LHCN-M2 (cell line): ENCODE measurements around the genes LIN37 and POLR2I.

GRCh38 chr19:35278440-35279278, 3.7 kb upstream of the HAMP start:
- RAMPAGE, long total RNA, result no peak

GRCh38 chr19:35313573-35314138, 15.3 kb upstream of the CD22 start:
- RAMPAGE, long total RNA, result no peak

DNA sequence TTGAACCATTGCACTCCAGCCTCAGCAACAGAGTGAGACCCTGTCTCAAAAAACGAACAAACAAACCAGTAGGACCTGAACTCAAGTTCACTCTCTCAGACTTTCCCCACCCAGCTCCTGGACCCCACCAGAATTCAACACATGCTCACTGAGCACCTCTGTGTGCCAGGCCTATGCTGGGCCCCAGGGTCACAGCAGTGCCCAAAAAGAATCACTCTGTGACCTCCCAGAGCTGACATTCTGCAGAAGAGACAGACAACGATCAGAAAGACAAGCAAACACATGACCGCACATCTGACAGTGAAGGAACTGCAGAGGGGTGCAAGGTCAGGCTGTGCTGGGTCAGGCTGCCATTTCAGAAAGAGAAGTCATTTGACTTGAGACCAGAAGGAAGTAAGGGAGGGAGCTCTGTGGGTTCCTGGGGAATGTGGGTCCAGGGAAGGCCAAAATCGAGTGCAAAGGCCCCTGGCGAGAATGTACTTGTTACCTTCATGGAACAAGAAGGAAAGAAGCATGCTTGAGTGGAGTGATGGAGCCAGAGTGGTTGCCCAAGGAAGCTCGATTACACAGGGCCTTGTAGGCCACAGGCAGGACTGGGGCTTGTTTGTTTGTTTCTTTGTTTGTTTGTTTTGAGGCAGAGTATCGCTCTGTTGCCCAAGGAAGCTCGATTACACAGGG, 11.5 kb upstream of the CD22 start:
- RAMPAGE, long total RNA, result no peak

- RAMPAGE, long total RNA, result no peak
Measured at GRCh38 chr19:35337641-35338744, 9.0 kb downstream of the CD22 start.

- RAMPAGE, long total RNA, result no peak
Measured at GRCh38 chr19:35612981-35613481, 496 bp downstream of the HAUS5 start.

DNA sequence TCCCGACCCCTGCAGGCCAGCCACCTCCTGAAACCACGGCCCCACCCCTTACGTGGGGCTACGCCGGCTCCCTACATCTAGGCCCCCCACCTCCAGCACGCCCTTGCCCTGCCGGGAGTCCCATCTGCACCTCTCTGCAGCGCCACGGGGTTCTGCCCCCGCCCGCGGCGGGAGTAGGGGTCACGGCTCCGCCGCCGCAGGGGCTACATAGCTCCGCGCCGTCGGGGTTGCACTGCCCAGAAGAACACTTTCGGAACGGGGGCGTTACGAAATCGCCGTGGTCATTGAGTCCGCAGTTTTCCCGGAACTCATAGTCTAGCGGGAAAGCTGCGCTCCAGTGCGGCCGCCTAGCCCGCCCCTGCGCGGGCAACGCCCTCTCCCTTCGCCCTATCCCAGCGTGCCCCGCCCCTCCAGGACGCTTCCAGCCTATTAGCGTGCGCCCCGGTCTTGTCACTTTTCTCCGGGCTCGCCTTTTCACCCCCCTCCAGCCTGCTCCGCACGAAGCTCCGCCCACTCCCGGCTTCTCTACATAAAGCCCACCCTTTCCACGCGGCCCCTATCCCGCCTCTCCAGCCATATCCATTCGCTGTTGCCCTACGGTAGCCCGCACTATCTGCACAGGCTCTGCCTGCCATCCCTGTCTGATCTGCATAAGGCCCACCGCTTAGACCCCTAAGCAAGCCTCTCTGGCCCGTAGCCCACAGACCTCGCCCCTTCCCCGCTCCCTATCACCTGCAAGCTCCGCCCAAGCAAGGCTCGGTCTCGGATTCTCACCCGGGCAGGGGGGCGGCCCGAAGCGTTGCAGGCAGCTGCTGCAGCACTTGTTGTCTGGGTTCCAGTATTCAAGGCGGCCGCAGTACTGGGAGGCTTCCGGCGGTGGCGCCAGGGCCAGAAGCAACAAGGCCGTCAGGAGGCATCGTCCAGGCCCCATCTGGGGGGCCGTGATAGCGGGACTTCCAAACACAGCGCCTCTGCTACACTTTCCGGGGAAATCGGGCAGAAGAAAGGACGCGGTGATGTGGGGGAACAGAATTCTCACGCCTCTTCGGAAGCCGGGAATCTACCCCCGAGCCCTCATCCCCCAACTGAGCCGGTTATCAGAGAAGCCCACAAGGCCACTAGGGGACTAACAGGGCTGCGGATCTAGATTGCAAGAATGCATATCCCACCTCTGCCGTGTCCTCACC, 1.6 kb downstream of the IGFLR1 start:
- RAMPAGE, long total RNA, result no peak

- RAMPAGE, long total RNA, result no peak
Measured at GRCh38 chr19:35747964-35749054, at the start of gene LIN37. LIN37 (plus strand) TSS chr19:35748576.

GRCh38 chr19:35757095-35758023, 530 bp upstream of the HSPB6 start:
- RAMPAGE, long total RNA, result no peak

GRCh38 chr19:35843662-35844252, 8.5 kb downstream of the NPHS1 start:
- RAMPAGE, long total RNA, result no peak

GRCh38 chr19:35869683-35870616, 1.6 kb downstream of the APLP1 start:
- RAMPAGE, long total RNA, result no peak

DNA sequence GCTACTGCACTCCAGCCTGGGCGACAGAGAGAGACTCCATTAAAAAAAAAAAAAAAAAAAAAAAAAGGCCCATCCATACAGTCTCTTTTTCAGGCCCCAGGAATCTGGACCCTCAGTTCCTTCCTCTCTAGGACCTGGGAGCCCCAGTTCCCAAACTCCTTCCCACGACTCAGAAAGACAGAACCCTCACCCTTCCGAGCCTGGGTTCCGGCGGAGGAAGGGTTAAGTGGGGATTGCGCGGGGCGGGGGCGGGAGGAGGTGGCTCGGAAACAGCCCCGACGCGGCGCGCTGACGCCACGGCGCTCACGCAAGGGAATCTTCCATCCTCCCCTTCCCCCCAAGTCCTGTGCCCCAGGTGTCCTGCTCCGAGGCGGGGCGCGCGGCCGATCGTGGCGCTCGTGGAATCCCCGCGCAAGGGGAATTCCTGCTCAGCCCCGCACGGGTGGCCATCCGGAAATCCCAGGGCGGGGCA, 2.8 kb upstream of the HCST start:
- RAMPAGE, long total RNA, result no peak

- RAMPAGE, long total RNA, result no peak
Measured at GRCh38 chr19:35986799-35987482, 8.0 kb upstream of the SDHAF1 start.

GRCh38 chr19:36053578-36053773, 609 bp downstream of the THAP8 start:
- RAMPAGE, long total RNA, result no peak

DNA sequence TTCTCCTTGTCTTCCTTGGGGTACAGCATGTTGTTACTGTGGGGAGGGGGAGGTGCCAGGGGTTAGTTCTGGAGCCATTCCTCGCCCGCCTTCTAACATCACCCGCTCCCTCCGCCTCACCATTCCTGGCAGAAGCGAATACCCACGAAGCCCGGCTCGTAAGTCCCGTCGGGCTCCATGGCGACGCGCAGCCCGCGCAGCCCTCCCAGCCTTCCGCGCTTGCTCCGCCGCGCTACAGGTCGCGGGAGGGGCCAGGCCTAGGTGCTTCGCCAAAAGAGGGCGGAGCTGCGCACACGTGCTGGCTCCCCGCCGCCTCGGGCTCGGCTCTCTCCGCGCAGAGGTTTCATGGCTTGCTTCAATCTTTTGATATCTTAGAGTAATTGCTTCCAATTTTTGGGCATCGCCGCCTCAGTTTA, at the start of gene POLR2I:
TSS of gene POLR2I (minus strand) at position 198 of the 416 bp plus-strand sequence.
- RAMPAGE, long total RNA, result no peak

GRCh38 chr19:36121566-36121984, 6.3 kb downstream of the TBCB start:
- RAMPAGE, long total RNA, result no peak

GRCh38 chr19:36215606-36215923, 659 bp downstream of the ZNF146 start:
- RAMPAGE, long total RNA, result no peak

DNA sequence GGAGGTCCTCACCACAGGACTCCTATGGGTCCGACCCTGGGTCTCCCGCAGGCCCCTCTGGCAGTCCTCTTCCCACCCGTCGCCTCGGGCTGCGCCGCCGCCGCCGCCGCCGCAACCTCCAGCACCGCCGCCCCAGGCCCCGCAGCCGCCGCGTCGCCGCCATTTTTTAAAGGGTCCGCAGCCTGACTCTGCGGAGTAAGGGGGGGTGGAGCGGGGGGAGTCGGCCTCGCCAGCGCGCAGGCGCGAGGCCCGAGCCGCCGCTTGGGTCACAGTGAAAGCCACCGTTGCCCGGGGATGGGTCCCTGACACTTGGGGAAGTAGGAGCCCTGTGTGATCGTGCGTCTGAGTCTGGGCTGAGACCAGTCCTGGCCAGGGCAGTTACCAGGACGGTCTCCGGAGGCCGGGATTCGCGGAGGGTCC, 69.6 kb downstream of the ZFP14 start:
- RAMPAGE, long total RNA, result no peak

GRCh38 chr19:36331259-36331610, 47.8 kb downstream of the ZFP14 start:
- RAMPAGE, long total RNA, result no peak

GRCh38 chr19:37218536-37219309, 709 bp downstream of the ZNF383 start:
- RAMPAGE, long total RNA, result no peak

DNA sequence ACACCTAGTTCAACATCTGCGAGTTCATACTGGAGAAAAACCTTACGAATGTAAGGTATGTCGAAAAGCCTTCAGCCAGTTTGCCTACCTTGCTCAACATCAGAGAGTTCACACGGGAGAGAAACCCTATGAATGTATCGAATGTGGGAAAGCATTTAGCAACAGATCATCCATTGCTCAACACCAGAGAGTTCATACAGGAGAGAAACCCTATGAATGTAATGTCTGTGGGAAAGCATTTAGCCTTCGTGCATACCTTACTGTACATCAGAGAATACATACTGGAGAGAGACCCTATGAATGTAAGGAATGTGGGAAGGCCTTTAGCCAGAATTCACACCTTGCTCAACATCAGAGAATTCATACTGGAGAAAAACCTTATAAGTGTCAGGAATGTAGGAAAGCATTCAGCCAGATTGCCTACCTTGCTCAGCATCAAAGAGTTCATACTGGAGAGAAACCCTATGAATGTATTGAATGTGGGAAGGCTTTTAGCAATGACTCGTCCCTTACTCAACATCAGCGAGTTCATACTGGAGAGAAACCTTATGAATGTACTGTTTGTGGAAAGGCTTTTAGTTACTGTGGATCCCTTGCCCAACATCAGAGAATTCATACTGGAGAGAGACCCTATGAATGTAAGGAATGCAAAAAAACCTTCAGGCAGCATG, 15.5 kb downstream of the ZNF570 start:
- RAMPAGE, long total RNA, result no peak